Epidermal melanocyte (primary cell): Measurements from ENCODE around the gene KCNQ4.

DNA sequence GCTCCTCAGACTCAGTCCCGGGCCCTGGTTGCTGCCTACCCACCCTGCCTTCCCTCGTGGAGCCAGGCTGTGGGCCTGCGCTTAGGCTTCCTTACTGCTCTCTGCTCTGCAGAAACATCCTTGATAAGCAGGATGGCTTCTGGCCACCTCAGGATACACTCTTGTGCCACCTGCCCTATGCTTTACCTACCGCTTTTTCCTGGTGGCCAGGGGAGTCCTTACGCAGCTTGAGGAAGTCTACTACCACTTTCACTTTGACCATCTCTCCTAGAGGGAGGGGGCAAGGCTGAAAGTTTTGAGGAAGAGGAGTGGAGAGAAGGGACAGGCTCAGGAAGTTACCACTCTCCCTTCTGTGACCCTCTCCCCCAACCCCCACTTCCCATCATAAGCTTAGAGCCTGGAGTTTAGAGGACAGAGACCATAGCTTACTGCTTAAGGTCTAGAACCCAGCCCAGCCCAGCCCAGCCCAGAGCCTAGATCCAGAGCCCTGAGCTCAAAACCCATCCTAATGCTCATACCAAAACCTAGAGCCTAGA is 18.2 kb upstream of the MFSD2A start:
- RRBS, result no CpG with 5 or more reads among the region's 5 CpGs

DNA sequence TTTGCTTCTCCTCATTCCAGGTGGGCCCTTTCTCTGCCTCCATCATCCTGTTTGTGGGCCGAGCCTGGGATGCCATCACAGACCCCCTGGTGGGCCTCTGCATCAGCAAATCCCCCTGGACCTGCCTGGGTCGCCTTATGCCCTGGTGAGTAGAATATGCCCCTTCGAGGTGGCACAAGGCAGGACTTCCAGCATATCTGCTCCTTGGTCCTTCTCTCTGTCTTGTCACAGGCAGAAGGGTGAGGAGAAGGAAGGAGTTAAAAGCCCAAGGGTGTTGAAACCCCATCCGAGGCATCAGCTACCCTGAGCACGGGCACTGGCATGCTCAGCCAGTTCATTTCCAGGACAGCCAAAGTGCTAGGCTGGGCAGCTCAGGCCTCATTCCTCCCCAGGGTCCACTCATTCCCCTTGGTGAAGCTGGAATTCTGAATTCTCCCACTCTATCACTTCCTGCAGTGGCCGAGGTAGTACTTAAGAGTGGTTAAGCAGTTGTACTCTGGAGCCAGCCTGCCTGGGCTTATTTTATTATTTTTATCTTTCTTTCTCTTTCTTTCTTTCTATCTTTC is 3.8 kb downstream of the MFSD2A start:
- RRBS, result no CpG with 5 or more reads among the region's 6 CpGs

GRCh38 chr1:39959763-39960565 is 5.0 kb downstream of the MFSD2A start:
- RRBS, result 91% methylated on average over 2 of the region's 18 CpGs

GRCh38 chr1:40114362-40114867 is 17.4 kb upstream of the PPT1 start:
- RRBS, result no CpG with 5 or more reads among the region's 5 CpGs

DNA sequence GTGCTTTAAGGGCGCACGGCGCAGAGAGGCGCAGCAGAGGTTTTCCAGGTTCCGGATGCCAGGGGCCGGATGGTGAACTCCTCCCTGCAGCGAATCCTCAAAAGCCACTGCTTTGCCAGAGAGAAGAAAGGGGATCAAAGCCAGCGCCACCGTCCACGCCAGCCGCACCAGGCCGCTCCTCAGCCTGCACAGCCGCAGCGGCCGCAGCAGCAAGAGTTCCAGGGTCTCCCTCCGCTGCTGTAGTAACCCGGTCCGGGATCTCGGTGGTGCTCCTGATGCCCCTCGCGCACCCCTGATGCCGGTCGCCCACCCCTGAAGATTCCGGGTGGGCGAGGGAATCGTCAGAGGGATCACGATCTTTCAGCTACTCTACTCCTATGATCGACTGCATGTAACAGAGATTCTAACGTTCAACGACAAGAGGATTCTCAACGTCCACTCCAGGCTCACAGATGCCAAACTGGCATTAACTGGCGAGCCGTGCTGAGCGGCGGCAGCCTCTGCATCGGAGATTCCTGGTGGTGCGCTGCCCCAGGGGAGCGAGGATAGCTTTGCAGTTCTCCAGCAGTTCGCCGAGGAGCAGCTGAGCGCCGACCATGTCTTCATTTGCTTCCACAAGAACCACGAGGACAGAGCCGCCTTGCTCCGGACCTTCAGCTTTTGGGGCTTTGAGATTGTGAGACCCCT is 28.4 kb upstream of the RLF start:
- RRBS, result 13% methylated on average over 5 of the region's 45 CpGs

DNA sequence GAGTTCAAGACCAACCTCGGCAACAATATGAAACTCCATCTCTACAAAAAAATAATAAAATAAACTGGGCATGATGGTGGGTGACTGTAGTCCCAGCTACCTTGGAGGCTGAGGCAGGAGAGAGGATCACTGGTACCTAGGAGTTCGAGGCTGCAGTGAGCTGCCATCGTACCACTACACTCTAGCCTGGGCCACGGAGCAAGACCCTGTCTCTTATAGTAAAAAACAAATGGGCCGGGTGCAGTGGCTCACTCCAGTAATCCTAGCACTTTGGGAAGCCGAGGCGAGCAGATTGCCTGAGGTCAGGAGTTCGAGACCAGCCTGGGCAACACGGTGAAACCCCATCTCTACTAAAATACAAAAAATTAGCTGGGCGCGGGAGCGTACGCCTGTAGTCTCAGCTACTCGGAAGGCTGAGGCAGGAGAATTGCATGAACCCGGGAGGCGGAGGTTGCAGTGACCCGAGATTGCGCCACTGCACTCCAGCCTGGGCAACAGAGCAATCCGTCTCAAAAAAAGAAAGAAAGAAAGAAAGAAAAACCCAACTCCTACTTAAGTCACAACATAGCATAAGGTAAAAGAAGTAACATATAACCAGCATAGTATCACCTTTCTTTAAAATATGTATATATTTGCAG is 30.4 kb upstream of the TMCO2 start:
- RRBS, result no CpG with 5 or more reads among the region's 19 CpGs

DNA sequence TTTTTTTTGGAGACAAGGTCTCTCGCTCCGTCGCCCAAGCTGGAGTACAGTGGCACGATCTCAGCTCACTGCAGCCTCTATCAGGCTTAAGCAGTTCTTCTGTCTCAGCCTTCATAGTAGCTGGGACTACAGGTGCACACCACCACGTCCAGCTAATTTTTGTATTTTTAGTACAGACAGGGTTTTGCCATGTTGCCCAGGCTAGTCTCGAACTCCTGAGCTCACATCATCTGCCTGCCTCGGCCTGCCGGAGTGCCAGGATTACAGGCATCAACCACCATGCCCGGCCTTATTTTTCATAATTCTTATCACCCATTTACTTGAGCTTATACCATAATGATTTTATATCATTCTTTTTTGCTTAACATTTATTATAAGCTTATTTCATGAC is 13.3 kb downstream of the SMAP2 start:
- RRBS, result no CpG with 5 or more reads among the region's 9 CpGs

DNA sequence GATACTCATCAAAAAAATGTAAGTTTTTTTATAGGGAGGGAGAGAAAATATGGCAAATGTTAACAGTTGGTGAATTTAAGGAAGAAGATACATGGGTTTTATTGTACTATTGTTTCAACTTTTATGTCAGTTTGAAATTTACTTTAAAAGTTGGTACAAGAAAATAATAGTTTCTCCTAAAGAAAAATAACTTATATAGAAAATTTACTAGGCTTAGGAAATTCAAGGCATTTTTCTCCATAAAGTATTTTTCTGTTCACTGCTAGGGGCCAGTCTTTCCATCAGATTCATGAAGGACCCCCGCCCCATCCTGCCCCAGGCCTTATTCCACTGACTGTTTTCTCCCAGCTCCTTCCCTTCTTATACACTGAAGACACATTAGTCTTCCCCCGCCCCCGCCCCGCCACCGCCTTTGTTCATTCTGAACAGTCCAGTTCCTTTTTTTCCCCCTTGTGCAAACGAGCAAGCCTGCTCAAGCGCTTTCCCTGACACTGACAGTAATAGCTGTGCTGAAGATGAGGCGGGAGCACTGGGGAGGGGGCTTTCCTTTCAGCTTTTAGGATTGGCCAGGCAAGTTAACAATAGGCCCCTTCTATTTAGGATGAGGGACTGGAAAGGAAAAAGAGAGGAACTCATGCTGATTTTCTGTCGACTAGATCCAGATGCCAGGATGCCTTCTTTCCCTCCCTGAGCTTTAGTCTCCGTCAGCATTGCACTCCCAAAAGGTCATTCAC is 29.0 kb upstream of the ZFP69B start:
- RRBS, result no CpG with 5 or more reads among the region's 10 CpGs

DNA sequence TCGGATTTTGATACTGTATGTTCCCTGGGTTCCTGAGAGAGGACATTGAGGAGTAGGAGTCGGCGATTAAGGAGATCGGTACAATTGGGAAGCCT is 346 bp downstream of the ZFP69B start:
- RRBS, result no CpG with 5 or more reads among the region's 4 CpGs

GRCh38 chr1:40477532-40478026 is 489 bp downstream of the ZFP69 start:
- RRBS, result 3% methylated on average over 12 of the region's 27 CpGs

DNA sequence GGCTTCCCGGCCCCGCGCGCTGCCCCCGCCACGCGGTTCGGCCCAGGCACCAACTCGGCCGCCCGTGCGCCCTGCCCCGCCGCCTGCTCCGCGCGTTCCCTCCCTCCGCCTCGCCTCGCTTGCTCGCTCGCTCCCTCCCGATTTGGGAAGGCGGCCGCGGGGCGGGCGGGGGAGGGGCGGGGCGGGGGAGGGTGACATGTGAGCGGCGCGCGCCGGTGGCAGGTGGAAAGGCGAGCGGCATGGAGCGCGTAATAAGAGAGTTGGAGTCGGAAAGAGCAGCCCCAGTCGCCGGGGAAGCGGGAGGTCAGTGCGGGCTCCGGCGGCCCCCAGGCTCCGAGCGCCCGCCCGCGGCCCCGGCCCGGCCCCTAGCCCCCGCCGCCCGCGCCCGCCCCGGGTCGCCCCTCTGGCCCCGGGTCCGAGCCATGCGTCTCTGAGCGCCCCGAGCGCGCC is at the start of gene KCNQ4:
Gene KCNQ4 (plus strand): TSS at position 194 of the 450 bp plus-strand sequence.
- RRBS, result 3% methylated on average over 23 of the region's 67 CpGs

GRCh38 chr1:40784614-40785255 is 1.1 kb downstream of the KCNQ4 start:
- RRBS, result no CpG with 5 or more reads among the region's 20 CpGs

DNA sequence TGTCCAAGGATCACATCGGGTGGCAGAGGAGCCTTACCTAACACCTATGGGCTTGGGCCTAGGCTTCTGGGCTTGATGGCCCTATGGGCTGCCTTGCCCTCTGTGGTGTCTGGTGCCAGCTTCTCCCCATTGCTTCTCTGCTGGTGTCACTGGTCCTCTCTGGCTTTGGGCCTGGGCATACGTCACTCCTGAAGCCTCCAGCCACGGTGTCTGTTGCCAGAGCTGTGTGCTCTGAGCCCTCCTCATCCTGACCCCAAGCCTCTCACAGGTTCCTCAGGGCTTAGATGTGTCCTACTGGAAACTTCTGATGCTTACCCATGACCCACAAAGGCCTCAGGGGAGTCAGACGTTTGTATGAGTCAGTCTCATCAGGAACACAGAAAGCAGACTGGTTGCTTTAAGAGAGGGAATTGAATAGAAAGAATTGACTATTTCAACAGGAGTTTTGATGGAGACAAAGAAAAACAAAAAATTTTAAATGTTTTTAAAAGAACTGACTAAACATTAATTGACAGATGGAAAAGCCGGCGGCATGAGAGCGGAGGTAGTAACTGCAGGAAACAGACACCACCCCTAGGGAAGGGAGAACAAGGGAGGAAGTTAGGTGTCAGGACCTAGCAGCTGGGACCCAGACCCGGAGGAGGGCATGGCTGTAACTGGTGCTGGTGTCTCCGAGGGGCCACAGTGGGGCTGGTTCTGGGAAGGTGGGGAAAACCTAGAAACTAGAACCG is 39.8 kb upstream of the CITED4 start:
- RRBS, result 31% methylated on average over 4 of the region's 10 CpGs

DNA sequence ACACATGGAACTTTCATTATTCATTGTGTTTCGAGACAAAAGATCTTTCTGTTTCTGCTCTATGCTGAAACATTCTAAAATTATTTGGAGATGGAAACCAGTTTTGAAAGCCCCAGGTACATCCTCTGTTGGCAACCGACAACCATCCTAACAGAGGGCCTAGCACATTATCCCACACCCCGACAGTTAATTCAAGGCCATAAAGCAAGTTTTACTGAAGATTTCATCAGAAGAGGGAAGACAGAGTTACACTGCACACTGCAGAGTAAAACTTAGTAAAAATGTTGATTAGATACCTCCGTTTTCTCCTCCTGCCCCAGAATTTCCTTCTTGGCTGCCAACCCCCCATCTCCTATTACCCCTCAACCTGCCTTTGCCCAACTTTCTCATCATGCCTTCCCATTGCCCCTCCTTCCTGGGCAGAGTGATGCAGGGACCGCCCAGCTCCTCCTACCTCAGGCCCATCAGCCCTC is 52.8 kb upstream of the CITED4 start:
- RRBS, result no CpG with 5 or more reads among the region's 5 CpGs

DNA sequence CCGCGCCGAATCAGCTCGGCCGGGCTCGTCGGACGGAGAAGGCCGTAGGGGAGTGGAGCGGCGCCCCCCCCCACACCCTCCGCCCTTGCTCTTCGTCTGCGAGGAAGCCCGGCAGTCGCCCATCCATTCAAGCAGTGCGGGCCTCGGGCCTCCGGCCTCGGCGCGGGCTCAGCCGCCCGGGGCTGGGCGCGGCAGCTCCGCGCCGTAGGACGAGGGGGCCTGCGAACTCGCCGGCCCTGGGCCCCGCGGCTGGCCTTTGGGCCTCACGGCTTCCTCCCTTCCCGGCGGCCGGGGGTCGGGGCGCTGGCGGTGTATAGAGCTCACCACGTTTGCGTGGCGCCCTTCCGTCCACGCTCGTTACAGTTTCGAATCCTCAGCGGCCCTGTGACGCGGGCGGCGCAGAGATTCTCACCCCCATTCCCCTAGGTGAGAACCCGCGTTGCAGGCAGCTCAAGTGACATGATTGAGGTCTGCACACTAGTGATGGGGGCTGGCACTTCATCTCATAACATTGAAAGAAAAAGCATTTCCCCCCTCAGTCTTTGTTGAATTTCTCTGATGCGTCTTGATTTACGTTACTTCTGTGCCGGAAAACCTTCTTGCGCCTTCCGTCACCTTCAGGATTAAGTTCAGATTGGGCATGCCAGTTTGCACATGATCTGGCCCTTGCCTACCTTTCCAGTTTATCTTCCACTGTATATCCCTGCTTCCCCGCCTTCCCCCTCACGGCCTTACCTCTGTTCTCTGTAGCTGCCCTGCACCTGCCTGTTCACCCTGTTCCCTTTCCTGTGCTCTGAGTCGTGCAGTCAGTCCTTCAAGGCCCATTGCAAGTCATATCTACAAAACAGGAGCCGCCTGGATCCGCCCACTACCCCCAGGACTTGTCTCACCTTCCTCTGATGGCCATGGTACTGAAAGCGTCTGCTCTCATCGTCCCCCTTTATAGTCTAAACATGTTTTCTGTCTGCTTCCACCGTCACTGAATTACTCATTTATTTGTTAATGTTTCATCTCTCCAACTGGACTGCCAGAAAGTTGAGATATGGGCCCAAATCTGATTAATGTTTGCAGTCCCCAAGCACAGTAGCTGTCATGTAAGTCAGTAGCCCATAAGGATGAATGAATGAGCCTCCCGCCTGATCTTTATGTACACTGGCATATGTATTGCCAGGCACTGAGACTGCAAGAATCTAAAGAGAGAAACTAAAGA is 1.0 kb downstream of the CTPS1 start:
- RRBS, result 2% methylated on average over 31 of the region's 70 CpGs

- RRBS, result no CpG with 5 or more reads among the region's 7 CpGs
These were observed 9.5 kb downstream of the CTPS1 start for GRCh38 chr1:40988947-40989462.

- RRBS, result no CpG with 5 or more reads among the region's 2 CpGs
These were observed 92.6 kb downstream of the SCMH1 start for GRCh38 chr1:41149439-41149890.

DNA sequence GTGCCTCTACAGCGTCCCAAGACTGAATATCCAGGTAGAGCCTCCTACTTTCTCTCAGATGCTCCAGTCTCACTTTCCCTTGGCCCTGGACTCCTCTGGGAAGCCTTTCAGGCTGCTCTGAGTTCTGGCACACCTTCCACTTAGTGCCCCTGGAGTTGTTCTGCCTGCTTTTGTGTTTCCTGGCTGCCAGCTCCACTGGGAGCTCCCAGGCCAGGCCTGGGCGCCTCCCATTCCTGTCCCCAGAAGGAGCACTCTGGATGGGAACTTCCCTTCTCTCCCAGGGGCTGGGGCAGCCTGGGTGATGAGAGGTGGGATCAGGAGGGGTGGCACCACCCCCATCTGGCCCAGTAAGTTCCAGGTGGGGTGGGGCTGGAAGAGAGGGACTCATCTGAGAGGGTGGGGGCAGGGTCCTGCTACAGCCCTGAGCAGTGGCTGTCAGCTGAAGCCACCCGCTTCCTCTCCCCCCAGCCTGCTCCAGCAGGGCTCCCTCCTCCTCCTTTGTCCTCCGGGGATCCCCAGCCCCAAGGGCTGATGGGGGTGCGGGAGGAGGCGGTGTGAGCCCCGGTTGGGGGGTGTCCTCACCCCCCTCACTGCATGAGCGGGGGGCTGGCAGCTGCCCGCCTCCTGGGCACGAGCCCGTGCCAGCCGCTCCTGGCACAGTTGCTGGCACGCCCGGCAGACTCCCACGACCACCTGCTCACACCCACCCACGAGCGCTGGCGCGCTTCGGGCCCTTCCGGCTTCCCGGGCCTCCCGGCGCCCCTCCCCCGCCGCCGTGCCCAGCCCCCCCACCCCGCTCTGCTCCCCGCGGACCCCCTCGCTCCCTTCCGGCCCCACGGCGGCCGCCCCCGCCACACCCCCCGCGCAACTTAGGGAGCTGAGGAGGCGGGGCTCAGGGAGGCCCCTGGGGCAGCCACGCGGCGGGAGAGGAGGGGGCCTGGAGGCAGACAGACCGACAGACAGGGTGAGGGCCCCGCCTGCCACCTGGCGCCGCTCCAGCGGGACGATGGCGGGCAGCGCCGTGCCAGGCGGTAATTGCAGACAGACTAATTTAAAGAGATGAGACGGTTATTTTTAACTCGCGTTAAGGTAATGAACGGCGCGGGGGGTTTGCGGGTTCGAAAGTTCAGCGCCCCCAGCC is 118.4 kb downstream of the EDN2 start:
- RRBS, result 5% methylated on average over 24 of the region's 61 CpGs

GRCh38 chr1:41476651-41477122 is 7.8 kb downstream of the EDN2 start:
- RRBS, result no CpG with 5 or more reads among the region's 6 CpGs

- RRBS, result no CpG with 5 or more reads among the region's 3 CpGs
These were observed 15.1 kb upstream of the EDN2 start for GRCh38 chr1:41499563-41500063.